ENCODE measurements around the genes IFT80 and OTOL1.

GRCh38 chr3:159604196-159604395 lies 331.1 kb downstream of the IQCJ-SCHIP1 start:
- RRBS, 2 experiments: no CpG with 5 or more reads among the region's 3 CpGs

GRCh38 chr3:159627801-159628056 lies 354.7 kb downstream of the IQCJ-SCHIP1 start:
- RRBS, 2 experiments: no CpG with 5 or more reads among the region's 2 CpGs

GRCh38 chr3:159881465-159882429 lies 343.5 kb upstream of the C3orf80 start:
- RRBS, 2 experiments: 88 to 94% methylated on average over 4 of the region's 13 CpGs

GRCh38 chr3:160107232-160107513 lies 118.0 kb upstream of the C3orf80 start:
- RRBS, 2 experiments: no CpG with 5 or more reads among the region's 2 CpGs

- RRBS, 2 experiments: no CpG with 5 or more reads among the region's 7 CpGs
Observed at GRCh38 chr3:160180443-160180870, 44.8 kb upstream of the C3orf80 start.

DNA sequence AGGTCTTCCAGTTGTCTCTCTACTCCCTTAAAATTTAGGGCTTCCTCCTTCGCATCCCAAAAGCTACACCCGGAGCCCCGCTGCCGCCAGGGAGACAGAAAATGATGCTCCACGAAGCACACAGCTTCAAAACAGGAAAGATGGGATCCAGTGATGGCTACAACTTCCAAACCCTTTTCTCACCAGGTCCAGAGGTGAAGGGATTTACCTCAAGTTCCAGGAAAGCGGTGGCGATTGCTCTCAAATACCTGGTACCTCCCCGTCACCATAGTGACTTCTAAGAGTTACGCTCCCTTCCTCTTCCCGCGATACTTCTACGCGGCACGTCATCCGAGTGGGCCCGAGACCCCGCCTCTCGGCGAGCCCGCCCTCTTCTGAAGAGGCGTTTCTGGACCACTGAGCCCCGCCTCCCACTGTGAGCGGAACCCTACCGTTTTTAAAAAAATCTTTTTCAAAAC lies at the start of gene IFT80:
IFT80 (minus strand) TSS at position 288 of the 458 bp plus-strand sequence.
- RRBS, 2 experiments: no CpG with 5 or more reads among the region's 24 CpGs

DNA sequence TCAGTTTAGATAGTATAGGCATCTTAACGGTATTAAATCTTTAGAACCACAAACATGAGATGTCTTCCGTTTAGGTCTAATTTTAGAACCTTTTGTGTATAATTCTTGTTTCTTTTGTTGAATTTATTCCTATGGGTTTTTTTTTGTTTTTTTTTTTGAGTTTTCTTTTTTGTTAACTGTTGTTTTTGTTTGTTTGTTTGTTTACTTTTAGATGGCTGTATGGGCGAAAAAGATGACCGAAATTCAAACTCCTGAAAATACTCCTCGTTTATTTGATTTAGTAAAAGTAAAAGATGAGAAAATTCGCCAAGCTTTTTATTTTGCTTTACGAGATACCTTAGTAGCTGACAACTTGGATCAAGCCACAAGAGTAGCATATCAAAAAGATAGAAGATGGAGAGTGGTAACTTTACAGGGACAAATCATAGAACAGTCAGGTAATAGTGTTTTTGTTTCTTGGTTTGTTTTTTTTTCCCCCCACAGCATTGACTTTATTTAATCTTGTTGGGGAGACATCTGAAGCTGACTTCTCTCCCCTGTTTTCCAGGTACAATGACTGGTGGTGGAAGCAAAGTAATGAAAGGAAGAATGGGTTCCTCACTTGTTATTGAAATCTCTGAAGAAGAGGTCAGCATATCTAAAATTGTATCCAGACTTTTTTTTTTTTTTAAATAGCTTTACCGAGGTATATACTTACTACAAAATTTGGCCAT lies 23.9 kb downstream of the SMC4 start:
- RRBS, 2 experiments: no CpG with 5 or more reads among the region's 8 CpGs

DNA sequence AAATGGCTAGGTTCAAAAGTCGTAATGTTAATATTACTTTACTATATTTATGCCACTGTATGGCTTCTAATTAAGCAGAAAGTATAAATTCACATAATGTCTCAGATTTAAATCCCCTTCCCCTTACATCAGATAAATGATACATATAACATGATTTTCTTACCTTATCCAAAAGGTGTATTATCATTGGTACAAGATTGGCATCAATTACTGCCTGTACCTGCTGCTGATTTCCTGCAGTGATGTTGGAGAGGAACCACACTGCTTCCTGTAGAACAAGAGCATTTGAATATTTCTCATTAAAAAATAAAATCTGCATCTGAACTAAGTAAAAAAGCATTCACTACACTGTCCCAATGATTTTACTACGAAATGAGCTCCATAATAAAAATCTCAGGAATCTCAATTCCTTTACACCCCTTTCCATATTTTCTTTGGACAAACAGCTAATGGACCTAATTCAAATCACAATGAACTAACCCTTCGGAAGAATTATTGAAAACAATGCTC lies 51.4 kb downstream of the KPNA4 start:
- RRBS, 2 experiments: no CpG with 5 or more reads among the region's 3 CpGs

- RRBS, 2 experiments: no CpG with 5 or more reads among the region's 3 CpGs
Observed at GRCh38 chr3:160796771-160797694, 41.0 kb downstream of the PPM1L start.

DNA sequence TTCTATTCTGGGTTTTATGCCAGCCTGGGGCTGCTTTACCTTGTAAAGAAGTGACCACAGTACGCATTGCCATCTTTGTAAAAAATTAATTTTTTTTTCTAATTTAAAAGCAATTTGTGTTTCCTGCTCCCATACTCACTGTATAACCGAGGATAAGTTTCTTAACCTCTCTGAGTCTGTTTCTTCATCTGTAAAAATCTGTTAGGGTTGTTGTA lies 151.3 kb downstream of the B3GALNT1 start:
- RRBS, 2 experiments: no CpG with 5 or more reads among the region's 2 CpGs

GRCh38 chr3:160981243-160981585 lies 123.9 kb downstream of the B3GALNT1 start:
- RRBS, 2 experiments: no CpG with 5 or more reads among the region's 1 CpG

GRCh38 chr3:161282363-161282807 lies 61.3 kb downstream of the NMD3 start:
- RRBS, 2 experiments: no CpG with 5 or more reads among the region's 4 CpGs

GRCh38 chr3:161496561-161496960 lies at the start of gene OTOL1:
OTOL1 (plus strand) TSS chr3:161496808.
- RRBS, 2 experiments: no CpG with 5 or more reads among the region's 1 CpG

- RRBS, 2 experiments: no CpG with 5 or more reads among the region's 2 CpGs
Observed at GRCh38 chr3:161878379-161878579, 381.7 kb downstream of the OTOL1 start.

DNA sequence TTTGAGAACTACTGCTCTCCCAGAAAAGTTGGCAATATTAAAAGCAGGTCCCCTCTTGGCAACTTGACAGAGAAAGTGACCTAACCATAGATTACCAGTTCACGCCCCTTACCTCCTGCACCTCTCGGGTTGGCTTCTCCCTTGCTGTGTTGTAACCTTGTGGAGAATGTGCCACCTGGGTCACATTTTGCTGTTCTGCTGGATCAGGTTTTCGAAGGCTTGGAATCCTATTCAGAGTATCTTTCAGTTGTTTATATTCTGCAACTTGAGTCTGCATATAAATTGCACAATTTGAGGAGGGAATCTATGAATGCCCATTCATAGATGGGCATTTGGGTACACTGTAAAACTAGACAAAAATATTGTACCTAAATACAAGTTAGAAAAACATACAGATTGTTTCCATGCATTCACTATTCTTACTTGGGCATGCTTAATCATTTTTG lies 59.0 kb downstream of the GOLIM4 start:
- RRBS, 2 experiments: no CpG with 5 or more reads among the region's 3 CpGs

DNA sequence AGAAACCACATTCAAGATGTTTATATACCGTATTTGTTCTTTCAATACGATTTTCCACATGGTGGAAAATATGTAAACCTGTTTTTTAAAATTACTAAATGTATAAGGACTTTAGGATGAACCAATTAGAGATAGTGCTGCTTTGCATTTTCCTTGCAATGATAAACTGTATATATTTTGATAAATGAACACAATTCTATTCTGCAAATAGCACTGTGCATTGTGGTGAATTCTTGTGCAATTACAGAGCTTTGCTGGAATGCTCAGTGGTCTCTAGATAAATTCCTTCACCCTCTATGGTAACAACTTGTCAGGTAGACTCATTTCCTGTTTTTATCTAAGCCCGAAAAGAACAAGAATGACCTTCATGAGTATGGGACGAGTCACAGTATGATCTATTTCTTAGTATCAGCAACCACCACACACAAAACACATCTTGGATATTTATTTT lies 551.4 kb downstream of the MECOM start:
- RRBS, 2 experiments: no CpG with 5 or more reads among the region's 4 CpGs

DNA sequence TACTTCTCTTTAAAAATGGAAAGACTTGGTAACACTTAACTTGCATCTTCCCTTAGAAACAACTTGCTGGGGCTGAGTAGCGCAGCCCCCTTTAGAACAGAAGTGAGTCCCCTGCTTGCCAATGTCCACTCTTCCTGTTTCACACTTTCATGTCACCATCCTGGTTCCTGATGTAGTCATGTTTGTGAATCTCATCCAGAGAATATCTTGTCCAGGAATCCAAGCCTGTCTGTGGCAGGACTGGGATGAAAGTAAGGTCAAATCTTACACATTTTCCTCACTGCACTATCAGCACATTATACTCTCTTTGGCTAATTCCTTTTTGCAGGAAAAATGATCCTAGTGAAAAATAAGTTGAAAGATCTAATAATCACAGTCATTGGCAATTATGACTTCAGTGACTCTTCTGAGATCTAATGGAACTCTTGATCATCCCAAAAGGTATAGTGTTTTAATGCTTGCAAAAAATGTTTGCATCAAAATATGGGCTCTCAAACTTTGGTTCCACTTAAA lies 457.5 kb downstream of the MECOM start:
- RRBS, 2 experiments: no CpG with 5 or more reads among the region's 1 CpG

DNA sequence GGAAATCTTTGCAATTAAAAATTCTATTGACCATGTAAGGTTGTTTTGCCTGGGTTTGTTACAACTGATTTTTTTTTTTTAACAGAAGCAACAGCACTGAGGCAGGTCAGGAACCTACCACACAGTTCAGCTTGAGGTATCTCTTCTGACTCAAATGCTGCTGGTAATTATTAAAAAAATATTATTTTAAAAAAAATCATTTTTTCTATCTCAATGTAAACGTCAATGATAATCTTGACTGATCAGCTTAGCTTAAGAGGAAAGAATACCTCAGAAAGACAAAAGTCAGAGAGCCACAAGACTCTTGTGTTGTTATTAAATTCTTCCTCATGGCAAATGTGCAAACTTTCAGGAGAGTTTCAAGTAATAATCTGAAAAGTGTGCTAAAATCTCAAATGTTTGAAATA lies 366.0 kb downstream of the MECOM start:
- RRBS, 2 experiments: no CpG with 5 or more reads among the region's 1 CpG